CD14-positive monocyte (primary cell): ENCODE measurements around the genes PDLIM1 and TLL2.

DNA sequence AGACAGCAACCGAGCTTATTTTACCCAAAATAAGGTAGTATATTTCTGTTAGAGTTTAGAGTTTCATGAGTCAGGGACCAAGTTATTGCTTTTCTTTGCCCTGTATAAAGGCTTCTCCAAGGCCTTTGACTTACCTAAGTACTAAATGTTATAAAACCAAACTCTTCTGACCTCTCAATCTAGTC, 1.9 kb upstream of the CYP2C9 start:
- CAGE, long polyA plus RNA: no peak

GRCh38 chr10:95266514-95267291, 24.1 kb downstream of the PDLIM1 start:
- CAGE, long polyA plus RNA: no peak

DNA sequence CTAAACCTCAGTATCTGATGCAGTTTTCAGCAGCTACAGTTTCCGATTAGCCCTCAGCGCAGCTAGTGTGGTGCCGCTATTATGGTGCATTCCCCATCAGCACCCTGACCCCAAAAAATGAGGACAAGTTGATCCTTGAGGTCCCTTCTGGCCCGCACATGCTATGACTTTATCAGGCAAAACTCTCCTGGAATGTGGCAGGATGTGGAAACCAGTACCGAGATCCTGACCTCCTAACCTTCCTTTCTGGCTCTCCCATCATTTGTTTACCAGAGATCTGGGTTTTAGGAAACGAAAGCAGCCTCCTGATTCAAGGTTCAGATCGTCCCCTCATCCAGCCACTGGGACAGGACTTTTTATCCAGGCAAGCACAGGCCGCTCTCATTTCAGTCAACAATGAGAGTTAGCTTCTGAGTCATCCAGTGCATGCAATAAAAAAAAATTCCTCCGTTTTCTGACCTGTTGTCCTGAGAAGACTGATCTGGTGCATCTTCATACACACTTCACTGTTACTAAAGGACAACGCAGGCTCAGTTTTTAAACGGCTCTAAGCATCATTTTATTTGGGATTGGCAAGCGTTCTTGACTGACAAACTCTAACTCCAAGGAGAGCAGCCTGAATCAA, 17.3 kb downstream of the PDLIM1 start:
- CAGE, long polyA plus RNA: no peak

- CAGE, long polyA plus RNA: no peak
Observed at GRCh38 chr10:95288909-95289218, 1.9 kb downstream of the PDLIM1 start.

- CAGE, long polyA plus RNA: no peak
Observed at GRCh38 chr10:95290388-95291383, at the start of gene PDLIM1. Gene PDLIM1, minus strand, starts transcription at chr10:95291003.

DNA sequence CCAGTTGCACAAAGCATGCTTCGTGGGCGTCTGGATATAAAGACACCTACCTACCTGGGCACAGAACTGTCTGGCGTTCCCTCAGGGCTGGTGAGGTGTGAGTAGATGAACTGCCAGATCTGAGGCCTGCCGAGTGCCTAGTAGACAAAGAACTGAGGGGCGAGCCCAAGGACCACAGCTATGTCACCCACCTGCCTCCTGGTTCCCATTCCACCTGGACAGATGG, 4.9 kb upstream of the PDLIM1 start:
- CAGE, long polyA plus RNA: no peak

GRCh38 chr10:95327325-95327878, 36.6 kb upstream of the PDLIM1 start:
- CAGE, long polyA plus RNA: no peak

GRCh38 chr10:95334273-95334949, 43.6 kb upstream of the PDLIM1 start:
- CAGE, long polyA plus RNA: no peak

GRCh38 chr10:95421740-95422193, 131.0 kb upstream of the PDLIM1 start:
- CAGE, long polyA plus RNA: no peak

- CAGE, long polyA plus RNA: no peak
Observed at GRCh38 chr10:95495517-95496106, 65.6 kb downstream of the SORBS1 start.

DNA sequence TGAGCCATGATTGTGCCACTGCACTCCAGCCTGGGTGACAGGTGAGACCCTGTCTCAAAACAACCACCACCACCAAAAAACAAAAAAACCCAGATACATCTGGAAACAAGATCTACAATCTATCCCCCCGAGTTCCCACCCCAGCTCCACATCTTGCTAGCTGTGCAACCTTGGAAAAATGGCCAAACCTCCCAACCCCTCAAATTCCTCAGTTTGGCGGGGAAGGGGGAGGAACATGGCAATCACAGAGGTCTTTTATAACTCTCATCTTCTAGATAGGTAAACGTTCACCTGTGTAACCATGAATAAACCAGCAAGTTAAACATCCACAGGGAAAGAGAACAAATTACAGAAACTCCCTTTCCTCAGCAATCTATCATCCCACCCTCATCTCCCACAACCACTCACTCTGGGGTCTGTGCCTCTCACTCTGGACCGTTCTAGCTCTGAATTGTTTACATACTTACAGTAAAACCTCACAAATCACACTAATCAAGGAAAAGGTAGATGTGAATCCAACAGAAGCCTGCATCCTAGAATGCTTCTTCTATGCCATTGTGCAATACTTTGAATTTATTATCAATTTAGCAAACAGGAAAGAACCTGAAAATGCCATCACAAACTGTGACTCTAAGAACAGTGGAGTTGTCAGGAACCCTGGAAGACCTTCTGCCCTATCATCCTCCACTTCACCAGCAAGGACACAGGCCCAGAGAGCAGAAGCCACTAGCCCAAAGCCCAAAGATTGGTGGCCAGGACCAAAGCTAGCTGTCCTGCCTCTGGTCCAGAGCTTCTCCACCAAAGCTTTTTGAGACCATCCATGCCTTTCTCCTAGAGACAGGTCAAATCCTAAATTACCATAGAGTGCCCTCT, 2.7 kb downstream of the SORBS1 start:
- CAGE, long polyA plus RNA: no peak

- CAGE, long polyA plus RNA: no peak
Observed at GRCh38 chr10:95664049-95664387, 7.5 kb upstream of the ALDH18A1 start.

DNA sequence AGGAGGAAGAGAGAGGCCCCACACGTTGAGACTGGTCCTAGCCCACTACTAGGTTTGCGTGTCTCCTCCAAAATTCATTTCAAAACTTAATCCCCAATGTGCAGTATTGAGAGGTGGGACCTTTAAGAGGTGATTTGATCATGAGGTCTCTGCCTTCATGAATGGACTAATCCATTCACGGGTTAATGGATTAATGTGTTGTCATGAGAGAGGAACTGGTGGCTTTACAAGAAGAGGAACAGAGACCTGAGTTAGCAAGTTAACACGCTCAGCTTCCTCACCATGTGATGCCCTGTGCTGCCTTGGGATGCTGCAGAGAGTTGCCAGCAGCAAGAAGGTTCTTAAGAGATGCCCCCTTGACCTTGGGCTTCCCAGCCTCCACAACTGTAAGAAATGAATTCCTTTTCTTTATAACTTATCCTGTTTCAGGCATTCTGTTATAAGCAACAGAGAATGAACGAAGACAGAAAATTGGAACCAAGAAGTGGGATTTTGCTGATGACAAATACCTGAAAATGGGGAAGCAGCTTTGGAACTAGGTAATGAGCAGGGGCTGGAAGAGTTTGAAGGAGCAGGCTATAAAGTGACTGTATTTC, 3.7 kb upstream of the TCTN3 start:
- CAGE, long polyA plus RNA: start-site peak on the plus strand centred at position 282 of the sequence, 67 bp wide, 487 and 751 reads in 2 replicates

- CAGE, long polyA plus RNA: no peak
Observed at GRCh38 chr10:95756260-95757243, 589 bp downstream of the ENTPD1 start.

DNA sequence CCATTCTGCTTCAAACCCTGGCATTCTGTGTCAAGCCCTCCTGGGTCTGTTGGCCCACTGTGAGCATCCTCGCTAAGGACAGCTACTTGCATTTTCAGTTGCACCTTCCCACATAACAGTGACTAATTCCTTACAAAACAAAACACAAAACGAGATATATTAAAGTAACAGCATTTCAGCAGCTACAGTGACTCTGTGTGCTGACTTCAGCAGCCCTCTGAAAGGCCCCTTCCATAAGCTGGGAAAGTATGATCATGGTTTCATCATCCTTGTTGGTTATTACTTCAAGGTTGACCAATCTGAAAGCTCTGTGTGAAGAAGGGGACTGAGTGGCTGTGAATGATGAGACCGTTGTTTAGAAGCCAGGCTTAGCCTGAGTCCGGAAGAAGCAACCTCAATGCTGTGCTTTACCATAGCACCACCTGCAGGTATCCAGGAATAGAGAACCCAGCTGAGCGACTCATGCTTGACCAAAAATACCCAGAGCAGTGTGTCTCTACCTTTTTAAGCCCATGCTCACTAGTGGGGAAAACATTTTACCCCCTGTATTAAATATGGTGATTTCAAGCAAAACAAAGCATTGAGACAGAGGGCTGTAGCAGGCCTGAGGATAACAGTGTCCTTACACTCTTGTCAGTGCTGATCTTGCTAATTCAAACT, 42.7 kb upstream of the CC2D2B start:
- CAGE, long polyA plus RNA: no peak

GRCh38 chr10:96124043-96125092, 5.7 kb upstream of the ZNF518A start:
- CAGE, long polyA plus RNA: no peak

GRCh38 chr10:96156854-96157855, 27.1 kb downstream of the ZNF518A start:
- CAGE, long polyA plus RNA: no peak

DNA sequence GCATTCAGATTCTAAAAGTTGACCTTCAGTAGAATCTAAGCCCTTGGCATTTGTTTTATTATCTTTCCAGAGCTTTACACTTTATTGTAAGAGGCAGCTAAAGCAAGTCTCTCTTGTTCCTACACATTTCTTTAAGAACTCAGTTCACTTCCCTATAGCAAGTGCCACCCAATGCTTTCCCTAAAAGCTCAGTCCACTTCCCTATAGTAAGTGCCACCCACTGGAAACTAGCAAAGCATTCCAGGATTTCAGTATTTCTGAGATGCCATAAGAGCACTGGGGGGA, 403 bp downstream of the BLNK start:
- CAGE, long polyA plus RNA: no peak

- CAGE, long polyA plus RNA: no peak
Observed at GRCh38 chr10:96285129-96285944, 14.0 kb upstream of the BLNK start.

DNA sequence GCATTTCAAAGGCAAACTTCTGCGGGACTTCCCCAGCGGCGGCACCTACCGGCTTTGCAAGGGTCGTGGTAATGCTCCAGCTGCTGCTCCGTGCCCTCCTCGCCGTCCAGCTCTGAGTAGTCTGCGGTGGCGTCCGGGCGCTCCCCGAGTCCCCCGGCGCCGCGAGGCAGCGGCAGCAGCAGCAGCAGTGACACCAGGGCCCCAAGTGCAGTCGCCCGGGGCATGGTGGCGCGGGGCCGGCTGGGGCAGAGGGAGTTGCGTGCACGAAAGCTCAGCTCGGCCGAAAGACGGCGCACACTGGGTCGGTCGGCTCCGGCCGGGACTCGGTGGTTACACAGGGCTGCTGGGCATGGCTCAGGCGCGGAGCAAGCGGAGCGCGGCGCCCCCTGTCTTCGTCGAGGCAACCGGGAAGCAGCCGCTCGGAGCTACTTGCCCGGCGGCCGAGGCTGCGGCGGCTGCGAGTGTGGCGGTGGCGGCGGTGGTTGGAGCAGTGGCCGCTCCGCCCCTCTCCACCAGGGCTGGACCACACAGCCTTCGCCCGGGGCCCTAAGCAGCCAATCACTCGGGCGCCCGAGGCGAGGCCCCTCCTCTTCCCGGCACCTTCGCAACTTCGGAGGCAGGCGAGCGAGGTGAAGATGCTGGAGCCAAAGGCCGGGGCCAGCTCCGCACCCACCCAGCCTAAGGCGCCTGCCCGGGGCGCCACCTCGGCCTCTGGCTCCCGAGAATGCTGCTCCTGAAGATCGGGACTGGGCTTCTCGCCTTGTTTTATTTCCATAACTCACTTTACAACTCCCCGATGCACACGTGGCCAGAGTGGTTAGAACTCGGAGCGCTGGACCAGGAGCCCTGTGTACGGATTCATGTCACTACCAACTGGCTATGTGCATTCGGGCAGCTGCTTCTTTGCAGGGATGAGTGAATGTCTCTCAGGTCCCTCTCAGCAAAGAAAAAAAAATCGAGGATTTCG, at the start of gene TLL2:
TLL2 (minus strand) TSS at position 465 of the 967 bp plus-strand sequence.
- CAGE, long polyA plus RNA: no peak